Astrocyte (in vitro differentiated cells and primary cell): ENCODE data around the genes COL15A1, TGFBR1 and GRIN3A.

- PRO-cap, result no peak
- RRBS, 2 experiments, result no CpG with 5 or more reads among the region's 8 CpGs
Measured at GRCh38 chr9:98118040-98118718, 843 bp downstream of the TRIM14 start.

GRCh38 chr9:98243733-98244303 is 11.6 kb downstream of the TBC1D2 start:
- PRO-cap, result no peak
- RRBS, 2 experiments, result no CpG with 5 or more reads among the region's 7 CpGs

- PRO-cap, result no peak
- RRBS, 2 experiments, result no CpG with 5 or more reads among the region's 16 CpGs
Measured at GRCh38 chr9:98256594-98257190, 1.2 kb upstream of the TBC1D2 start.

- PRO-cap, result no peak
- RRBS, 2 experiments, result no CpG with 5 or more reads among the region's 4 CpGs
Measured at GRCh38 chr9:98753808-98754186, 42.6 kb downstream of the ANKS6 start.

DNA sequence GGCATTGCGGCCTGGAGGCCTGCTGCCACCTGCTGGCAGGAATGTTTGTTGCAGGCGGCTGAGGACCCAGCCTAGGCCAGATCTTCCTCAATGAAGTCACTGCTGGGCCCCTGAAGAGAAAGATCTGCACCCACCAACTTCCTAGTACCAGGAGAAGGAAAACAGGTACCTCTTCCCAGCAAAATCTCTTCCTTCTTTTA is 5.1 kb downstream of the ANKS6 start:
- PRO-cap, result no peak
- RRBS, 2 experiments, result no CpG with 5 or more reads among the region's 2 CpGs

- PRO-cap, result no peak
- RRBS, 2 experiments, result 56 to 73% methylated on average over 3 of the region's 8 CpGs
Measured at GRCh38 chr9:98791686-98792034, 4.7 kb downstream of the ANKS6 start.

DNA sequence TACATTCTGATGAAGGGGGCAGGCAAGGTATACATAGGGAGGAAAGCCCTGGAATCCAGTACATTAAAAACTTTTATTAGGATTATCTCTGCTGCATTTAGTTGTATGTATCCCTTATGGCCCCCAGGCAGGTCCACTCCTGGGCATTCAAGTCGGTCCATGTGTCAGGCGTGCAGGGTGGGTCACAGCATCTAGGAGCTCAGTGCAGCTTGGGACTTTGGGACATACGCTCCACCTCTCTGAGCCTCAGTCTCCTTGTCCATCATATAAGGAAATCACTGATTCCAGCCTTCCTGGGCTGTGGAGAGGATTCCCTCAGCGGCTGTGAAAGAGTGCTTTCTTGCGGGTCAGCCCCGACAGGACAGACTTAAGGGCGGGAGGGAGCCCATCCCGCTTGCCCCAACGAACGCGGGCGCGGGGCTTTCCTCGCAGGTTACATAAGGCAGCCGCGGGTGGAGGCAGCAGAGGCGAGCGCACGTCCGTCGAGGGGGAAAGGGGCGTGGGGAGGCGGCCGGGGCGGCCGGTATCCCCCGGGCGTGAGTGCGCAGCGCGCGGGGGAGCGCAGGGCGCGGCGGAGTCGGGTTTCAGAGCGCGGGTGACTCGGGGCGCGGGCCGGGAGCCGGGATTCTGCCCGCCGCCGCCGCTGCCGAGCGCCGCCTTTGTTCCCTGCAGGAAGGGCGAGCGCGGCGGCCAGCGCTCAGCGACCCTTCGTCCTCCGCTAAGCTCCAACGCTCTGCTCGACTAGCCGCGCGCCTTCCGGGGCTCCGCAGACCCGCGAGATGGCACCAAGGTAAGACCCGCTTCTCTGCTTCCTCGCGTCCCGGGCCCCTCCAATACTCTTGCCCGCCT is at the start of gene COL15A1:
COL15A1 (plus strand) TSS at position 625 of the 849 bp plus-strand sequence.
- PRO-cap, result no peak
- RRBS, 2 experiments, result 1 to 3% methylated on average over 21 of the region's 73 CpGs

GRCh38 chr9:99104978-99105767 is at the start of gene TGFBR1:
Gene TGFBR1 (plus strand): TSS chr9:99105113.
- PRO-cap, result bidirectional peak, plus-strand start at chr9:99105116, minus-strand start at chr9:99104817
- RRBS, 2 experiments, result 1 to 2% methylated on average over 80 to 89 of the region's 119 CpGs

- PRO-cap, result no peak
- RRBS, 2 experiments, result no CpG with 5 or more reads among the region's 5 CpGs
Measured at GRCh38 chr9:99123096-99123936, 18.4 kb downstream of the TGFBR1 start.

DNA sequence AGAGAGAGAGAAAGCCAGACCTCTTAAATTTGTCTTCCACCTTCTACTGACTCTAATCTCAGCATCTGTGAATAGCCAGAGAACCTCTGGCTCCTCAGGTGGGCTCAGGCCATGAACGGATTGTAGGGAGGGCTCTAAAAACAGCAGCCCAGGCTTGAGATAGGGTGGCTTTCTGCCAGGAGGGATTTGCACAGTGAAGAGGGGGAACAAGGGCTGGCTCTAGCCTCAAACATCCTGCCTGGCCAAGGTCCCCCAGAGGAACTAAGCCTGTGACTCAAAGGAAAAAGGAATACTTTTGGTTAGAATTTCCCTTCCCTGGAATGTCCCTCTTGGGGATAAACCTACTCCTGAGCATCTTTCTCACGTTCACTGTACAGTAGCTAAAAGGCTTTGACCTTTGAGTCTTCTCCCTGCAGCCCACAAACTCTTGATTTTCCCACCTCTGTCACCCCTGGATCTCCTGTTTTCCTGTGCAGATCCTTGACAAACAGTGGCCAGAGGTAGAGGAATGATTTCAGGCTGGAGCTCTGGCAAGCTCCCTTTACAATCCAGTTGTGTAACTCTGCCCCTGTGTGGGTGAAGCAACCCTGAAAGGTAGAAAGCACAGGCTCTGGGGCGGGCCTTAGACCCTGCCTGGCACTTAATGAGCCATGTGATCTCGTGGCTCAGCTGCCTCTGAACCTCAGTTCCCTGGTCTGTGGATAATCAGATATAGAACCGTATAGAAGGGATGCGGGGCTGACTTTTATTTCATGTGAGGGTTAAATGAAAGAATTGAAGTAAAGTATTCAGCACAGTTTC is 17.4 kb downstream of the SEC61B start:
- PRO-cap, result no peak
- RRBS, 2 experiments, result no CpG with 5 or more reads among the region's 6 CpGs

- PRO-cap, result no peak
- RRBS, 2 experiments, result no CpG with 5 or more reads among the region's 31 CpGs
Measured at GRCh38 chr9:99259026-99260245, 37.4 kb downstream of the SEC61B start.

DNA sequence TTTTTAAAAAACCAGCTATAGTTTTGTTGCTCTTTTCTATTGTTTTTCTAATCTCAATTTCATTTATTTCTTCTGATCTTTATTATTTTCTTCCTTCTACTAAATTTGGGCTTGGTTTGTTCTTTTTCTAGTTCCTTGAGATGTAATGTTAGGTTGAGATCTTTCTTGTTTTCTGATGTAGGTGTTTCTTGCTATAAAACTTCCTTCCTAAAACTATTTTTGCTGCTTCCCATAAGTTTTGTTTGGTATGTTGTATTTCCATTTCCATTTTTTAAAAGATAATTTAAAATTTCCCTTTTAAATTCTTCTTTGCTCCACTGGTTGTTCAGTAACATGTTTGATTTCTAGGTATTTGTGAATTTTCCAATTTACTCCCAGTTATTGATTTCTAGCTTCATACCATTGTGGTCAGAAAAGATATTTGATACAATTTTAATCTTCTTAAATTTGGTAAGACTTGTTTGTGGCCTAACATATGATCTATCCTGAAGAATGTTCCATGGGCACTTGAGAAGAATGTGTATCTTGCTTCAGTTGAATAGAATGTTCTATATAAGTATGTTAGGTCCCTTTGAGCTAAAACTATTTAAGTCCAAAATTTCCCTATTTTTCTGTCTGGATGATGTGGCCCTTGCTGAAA is 94.5 kb downstream of the STX17 start:
- PRO-cap, result no peak

GRCh38 chr9:100003938-100004591 is 94.7 kb downstream of the ERP44 start:
- PRO-cap, result no peak
- RRBS, 2 experiments, result no CpG with 5 or more reads among the region's 2 CpGs

DNA sequence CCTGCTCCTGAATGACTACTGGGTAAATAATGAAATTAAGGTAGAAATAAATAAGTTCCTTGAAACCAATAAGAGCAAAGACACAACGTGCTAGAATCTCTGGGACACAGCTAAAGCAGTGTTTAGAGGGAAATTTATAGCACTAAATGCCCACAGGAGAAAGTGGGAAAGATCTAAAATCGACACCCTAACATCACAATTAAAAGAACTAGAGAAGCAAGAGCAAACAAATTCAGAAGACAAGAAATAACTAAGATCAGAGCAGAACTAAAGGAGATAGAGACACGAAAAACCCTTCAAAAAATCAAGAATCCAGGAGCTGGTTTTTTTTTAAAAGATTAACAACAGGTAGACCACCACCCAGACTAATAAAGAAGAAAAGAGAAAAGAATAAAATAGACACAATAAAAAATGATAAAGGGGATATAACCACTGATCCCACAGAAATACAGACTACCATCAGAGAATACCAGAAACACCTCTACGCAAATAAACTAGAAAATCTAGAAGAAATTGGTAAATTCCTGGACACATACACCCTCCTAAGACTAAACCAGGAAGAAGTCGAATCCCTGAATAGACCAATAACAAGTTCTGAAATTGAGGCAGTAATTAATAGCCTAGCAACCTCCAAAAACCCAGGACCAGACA is 81.1 kb downstream of the INVS start:
- PRO-cap, result no peak
- RRBS, 2 experiments, result no CpG with 5 or more reads among the region's 5 CpGs

- PRO-cap, result no peak
- RRBS, 2 experiments, result no CpG with 5 or more reads among the region's 4 CpGs
Measured at GRCh38 chr9:101376488-101377208, 8.2 kb downstream of the BAAT start.

GRCh38 chr9:101437159-101437744 is 1.7 kb upstream of the ALDOB start:
- PRO-cap, result no peak

GRCh38 chr9:101551993-101552880 is 18.6 kb downstream of the RNF20 start:
- PRO-cap, result no peak
- RRBS, 2 experiments, result no CpG with 5 or more reads among the region's 18 CpGs

DNA sequence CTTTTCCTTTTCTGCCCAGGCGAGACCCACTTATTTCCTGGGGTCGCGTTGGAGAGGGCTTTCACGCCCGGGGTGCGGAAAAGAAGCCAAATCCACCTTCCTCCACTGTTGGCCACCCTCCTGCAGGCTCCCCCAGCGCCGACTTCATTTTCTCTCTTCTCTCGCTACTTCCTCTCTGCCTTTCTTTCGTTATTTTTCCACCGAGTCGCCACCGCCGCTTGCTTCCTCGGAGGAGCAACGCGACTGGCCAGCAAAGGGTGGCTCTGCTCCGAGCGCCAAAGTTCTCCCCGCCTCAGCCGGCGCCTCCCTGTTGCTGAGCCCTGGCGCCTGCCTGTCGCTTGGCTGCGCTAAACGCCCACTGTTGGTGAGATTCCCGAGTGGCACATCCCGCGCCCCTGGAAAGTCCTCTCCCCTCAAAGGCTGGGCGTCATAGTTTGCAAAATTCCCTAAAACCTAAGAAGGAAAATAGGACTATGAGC is at the start of gene GRIN3A:
GRIN3A (minus strand) TSS at position 245 of the 479 bp plus-strand sequence.
- PRO-cap, result no peak
- RRBS, 2 experiments, result 0% methylated on average over 4 of the region's 30 CpGs; no CpG with 5 or more reads in 1 of the 2 experiments

GRCh38 chr9:104775091-104775825 is 11.3 kb downstream of the NIPSNAP3B start:
- PRO-cap, result no peak
- RRBS, 2 experiments, result no CpG with 5 or more reads among the region's 4 CpGs

DNA sequence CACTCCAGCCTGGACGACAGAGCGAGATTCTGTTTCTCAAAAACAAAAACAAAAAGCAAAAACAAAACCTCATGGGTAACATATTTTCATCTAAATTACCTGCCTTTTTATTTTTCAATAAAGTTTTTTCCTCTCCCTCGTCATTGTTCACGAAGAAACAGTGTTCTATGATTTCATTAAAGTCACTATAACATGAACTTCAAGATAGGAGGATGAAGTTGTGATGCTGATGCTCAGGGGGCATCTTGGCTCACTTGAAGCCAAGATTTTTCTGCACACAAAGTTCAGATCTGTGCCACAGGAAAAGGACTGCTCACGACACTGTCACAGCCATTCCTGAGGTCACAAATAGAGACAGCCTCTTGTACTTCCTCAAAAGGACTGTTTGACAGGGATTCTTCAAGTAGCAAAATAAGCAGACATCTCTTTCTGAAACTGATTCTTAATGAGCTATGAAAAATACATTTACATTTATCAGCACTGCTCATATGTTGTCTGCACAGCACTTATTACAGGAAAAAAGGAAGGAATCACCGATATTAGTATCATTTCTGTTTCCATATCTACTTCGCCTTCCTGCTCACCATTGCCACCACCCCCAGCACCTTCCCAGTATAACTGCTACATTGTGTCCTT is 16.2 kb downstream of the NIPSNAP3B start:
- PRO-cap, result no peak
- RRBS, 2 experiments, result no CpG with 5 or more reads among the region's 7 CpGs